HCT116 (cell line): ENCODE results near the gene ZNF770.

DNA sequence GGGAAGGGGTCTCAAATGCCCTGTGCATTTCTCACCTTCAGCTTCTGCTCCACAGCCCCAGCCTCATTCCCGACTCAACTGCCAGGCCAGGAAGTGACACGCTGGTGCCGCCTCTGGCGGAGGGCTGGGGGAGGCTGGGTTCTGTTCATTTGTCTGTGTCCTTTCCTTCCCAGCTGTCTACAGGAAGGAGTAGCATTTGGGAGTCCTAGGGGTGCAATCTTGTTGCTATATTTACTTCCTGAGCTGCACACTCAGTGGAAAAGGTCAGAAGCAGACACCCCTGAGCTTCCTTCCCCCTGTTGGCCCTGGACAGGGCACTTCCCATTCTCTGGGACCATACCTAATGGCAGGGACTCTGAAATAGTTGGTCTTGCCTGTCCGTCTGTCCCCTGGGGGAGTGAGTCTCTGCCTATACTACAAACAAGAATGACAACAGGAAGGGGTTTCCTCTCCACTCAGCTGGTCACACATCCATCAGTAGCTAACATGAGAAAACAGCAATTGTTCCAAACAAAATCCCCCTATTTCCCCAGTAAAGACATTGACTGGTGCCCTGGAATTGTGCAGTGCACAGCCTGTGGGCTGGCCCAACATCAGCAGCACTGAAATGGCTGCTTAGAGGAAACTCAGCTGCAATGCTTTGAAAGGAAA, 173.9 kb downstream of the KLF13 start:
- RRBS = no CpG with 5 or more reads among the region's 5 CpGs

- RRBS = no CpG with 5 or more reads among the region's 43 CpGs
Measured at GRCh38 chr15:32342125-32342621, 60.9 kb downstream of the GOLGA8K start.

- RRBS = no CpG with 5 or more reads among the region's 2 CpGs
Measured at GRCh38 chr15:33026603-33027084, 167.9 kb downstream of the FMN1 start.

GRCh38 chr15:33145214-33146030, 49.1 kb downstream of the FMN1 start:
- RRBS = no CpG with 5 or more reads among the region's 11 CpGs

DNA sequence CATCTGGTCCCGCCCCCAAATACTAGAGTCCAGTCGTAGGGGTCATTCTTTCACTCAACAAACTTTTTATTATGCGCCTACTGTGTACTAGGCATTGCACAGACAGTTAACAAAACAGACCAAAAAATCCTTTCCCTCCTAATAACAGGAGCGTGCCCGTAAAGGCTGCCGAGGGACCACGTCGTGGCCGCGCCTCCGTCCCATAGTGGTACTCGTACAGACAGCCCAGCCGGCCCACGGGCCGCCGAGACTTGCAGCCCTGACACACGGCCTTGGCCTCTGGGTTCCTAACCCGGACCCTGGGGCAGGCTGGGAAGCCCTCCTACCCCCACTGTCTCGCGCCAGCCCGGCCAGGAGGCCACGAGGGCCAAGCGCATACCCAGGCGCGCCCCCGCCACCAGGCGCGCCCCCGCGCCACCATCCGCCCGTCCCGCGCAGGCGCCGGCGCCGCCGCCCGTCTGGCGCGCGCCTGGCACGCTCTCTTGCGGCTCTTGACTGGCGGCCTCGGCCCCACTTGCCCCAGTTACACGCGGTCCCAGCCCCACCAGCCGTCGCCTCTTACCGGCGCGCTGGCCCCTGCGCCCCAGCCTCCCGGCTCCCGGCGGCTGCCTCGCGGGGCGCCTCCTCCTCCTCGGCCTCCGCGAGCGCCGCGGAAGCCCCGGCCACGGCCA, 651 bp downstream of the AVEN start:
- RRBS = 1% methylated on average over 31 of the region's 69 CpGs

DNA sequence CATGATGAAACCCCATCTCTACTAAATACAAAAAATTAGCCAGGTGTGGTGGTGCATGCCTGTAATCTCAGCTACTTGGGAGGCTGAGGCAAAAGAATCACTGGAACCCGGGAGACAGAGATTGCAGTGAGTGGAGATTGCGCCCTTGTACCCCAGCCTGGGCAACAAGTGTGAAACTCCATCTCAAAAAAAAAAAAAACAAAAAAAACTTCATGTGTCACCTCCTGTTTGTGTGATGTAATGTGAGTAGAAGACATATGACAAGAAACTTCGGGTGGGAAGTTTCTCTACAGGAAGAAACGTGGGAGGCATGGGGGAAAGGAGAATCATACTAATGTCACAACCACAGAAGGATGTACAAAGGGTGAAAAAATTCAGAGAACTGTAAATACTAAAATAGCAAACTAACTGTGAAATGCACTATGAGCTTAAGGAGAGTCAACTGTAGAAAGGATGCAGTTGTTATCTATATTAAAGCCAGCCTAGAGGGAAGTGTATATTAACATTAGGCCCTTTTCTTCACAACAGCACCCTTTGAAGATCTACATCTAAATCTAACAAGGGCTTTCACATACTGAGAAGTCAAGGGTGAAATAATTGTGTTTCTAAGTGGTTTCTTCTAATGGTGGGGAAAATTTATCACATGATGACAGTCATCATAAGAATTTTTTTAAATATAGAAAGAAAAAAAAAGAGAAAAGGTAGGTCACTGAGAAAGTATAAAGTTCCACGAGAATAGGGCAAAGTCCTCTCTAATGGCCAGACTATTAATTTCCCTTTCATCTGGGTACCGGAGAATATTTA, 3.5 kb downstream of the SLC12A6 start:
- RRBS = no CpG with 5 or more reads among the region's 6 CpGs

DNA sequence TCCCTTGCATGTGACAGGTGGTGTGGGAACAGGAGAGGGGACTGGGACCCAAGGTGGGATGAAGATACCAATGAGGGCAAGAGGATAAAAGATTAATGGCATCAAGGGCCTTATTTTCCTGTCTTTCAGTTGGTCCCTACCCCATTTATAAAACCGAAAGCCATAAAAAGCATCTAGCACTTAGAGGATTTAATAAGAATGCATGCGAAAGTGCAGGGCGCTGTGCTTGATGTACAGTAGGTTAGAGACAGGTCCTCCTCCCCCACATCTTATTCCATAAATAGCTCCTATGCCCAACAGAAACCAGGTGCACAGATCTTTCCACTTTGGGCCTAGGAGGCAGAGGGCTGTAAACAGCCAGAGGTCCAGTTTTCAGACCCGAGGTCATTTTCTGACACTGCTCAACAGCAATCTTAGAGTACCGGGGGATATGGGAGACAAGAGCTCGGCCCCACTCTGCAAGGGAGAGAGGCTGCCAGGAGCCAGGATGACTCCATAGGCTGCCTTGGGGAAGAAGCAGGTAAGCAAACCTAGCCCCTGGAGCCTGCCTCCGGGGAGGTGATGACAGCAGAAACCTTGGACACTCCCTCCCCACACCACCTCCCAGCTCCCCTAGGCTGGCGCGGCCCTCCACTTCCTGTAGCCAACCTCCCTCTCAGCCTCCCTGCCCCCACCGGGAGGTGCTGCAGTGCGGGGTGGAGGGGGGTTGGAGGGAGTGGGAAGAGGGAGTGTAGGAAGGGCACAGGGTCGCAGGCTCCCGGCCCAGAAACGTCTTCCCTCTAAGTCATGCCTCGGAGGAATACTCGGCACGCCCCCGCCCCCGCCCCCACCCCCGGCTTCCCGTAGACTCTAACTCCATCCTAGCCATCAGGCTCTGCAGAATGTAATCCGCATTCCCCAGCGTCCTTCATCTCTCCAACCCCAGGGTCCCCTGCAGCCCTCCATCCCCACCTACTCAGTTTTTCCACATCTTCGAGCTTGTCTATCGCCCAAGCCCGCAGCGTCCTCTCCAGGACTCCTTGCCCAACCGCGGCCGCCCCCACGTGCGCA, 869 bp downstream of the LPCAT4 start:
- RRBS = 2% methylated on average over 6 of the region's 32 CpGs

GRCh38 chr15:34721677-34722913, 32.7 kb downstream of the GJD2 start:
- RRBS = 13% methylated on average over 8 of the region's 36 CpGs

DNA sequence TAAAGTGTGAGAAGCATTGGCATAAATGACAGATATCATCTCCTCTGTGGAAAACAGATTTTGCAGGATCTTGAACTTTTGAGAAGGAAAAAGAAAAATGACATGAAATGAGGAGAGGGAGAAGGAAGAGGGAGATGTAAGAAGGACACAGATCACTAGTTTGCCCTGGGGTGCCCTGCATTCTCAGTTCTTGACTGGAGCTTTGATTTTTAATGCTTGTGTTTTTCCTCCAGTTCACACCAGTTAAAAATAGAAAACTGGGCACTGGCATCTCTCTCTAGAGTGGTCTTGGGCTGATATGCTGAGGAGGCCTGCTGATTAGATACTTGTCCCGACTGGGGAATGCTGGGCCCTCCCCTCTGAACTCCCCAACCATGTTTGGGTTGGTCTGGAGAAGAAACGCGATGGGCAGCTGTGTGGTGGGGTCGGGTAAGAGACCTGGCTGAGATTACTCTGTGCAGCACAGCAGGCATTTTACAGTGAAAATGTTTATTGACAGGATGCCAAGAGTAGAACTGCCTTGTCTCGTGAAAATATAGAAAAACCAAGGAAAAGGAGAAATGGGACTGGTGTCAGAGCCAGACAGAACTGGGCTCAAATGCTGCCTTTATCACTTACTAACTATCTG, 1.5 kb upstream of the ACTC1 start:
- RRBS = no CpG with 5 or more reads among the region's 5 CpGs

GRCh38 chr15:34855079-34855452, 59.7 kb upstream of the ACTC1 start:
- RRBS = no CpG with 5 or more reads among the region's 3 CpGs

DNA sequence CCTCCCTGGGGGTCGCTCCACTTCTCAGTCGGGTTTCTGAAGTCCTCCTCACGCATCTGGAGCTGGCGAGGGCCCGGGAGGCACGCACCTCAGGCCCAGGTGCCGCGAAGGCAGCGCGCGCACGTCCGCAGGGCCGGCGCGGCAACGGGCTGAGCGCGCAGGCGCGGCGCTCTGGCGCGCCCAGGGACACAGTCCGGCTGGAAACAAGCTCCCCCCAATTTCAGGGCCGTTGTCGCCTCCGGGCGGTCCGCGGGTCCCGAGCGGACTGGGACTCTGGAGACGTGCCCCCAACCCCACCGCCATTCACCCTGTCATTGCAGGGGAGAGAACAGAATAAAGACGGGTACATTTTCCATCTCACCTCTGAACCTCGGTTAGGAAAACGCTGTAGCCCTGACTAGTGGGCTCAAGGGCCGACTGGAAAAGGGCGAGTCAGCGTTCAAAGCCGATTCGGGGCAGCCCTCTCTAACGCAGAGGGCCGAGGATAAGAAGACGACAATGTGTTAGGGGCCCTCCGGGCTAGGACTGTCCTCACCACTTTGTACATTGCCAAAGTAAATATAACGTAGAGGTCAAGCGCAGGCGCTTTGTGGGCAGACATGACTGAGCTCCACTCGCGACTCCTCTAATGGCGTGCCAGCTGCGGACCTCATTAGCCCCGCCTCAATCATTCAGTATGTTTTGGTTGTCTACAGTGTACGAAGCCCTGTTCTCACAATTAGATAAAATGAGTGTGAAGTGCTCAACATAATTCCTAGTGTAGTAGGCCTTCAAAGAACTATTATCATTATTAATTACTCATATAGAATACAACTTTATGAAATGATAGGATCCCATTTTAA, at the start of gene ZNF770:
ZNF770 (minus strand) TSS at position 146 of the 842 bp plus-strand sequence.
- RRBS = 1% methylated on average over 21 of the region's 56 CpGs

GRCh38 chr15:35298921-35299572, 214.0 kb upstream of the NANOGP8 start:
- RRBS = 97% methylated on average over 10 of the region's 32 CpGs

DNA sequence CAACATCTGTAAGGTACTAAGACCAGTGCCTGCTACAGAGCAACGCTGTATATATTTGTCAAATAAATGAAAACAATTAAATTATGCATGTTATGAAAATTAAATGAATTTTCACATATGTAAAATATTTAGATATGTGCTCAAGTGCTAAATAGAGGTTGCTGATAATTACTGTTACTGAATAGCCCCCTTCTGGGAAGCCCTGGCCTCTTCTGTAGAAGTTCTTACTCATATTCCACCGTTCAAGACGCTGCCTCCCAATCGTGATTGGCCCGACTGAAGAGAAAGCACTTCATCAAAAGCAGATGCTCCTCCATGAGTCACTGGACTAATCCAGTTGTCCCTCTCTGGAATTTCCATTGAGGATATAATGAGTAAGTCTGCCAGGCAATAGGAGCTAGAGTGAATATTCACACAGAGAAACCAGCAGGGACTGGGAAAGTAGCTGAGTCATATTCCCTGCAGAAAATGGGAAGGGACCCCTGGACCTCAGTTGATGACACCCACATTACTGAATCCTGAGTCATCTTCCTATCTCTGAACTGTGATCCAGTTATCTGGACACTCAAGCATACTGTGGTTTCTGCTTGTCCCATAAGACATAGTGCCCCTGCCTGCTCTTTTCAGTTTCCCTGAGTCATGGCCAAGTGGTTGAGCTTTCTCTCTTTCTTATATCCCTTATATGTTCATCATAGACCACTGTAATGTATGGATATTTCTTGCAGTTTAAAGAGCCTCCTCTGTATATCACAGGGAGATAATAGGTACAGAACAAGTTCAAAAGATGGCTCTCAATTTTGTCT, 151.3 kb upstream of the CDIN1 start:
- RRBS = no CpG with 5 or more reads among the region's 5 CpGs

- RRBS = no CpG with 5 or more reads among the region's 5 CpGs
Measured at GRCh38 chr15:36601477-36601988, 22.1 kb downstream of the CDIN1 start.

GRCh38 chr15:36605433-36605939, 26.1 kb downstream of the CDIN1 start:
- RRBS = no CpG with 5 or more reads among the region's 3 CpGs

DNA sequence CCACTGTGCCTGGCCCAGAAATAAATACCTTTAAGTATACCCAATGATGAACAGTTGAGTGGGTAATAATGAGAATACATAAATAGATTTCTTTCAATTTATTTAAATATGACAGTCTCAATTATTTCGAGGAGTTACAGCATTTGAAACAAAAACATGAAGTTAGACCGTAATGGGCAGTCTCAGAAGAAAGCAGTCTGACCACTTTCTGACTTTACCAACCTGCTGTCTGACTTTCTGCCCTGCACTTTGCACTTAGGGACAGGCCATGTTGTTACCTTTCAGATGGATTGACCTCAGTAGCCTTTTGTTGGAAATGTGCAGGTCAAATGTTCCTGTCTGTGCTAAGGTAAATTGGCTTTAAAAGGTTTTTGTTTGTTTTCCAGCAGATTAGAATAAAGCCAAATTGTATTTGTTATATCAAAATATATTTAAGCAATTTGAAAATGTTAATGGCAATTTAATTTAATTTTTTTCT, 67.9 kb downstream of the CDIN1 start:
- RRBS = no CpG with 5 or more reads among the region's 2 CpGs

- RRBS = no CpG with 5 or more reads among the region's 7 CpGs
Measured at GRCh38 chr15:37105644-37106493, 5.5 kb upstream of the MEIS2 start.

- RRBS = no CpG with 5 or more reads among the region's 2 CpGs
Measured at GRCh38 chr15:38069491-38069894, 135.1 kb downstream of the TMCO5A start.

GRCh38 chr15:38130616-38131306, 121.9 kb upstream of the SPRED1 start:
- RRBS = no CpG with 5 or more reads among the region's 9 CpGs

DNA sequence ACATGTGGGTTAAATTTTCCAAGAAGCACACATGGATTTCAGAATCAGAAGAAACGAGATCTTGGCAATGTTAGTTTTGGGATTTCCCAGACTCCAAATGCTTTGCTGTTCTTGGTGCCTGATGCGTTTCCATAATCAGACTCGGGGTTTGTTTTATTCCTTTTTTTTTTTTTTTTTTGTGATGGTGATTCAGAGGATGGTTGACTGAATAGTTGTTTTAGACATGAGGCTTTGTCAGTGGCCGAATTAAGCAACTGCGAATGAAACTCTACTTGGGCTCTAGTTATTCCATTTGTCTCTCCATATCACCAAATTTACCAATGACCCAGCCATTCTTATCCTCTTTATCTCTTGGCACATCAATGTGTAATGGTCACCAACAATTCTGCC, 52.2 kb upstream of the FAM98B start:
- RRBS = no CpG with 5 or more reads among the region's 5 CpGs